Heart (tissue), 3 donors: Measurements from ENCODE around the gene ZKSCAN7.

DNA sequence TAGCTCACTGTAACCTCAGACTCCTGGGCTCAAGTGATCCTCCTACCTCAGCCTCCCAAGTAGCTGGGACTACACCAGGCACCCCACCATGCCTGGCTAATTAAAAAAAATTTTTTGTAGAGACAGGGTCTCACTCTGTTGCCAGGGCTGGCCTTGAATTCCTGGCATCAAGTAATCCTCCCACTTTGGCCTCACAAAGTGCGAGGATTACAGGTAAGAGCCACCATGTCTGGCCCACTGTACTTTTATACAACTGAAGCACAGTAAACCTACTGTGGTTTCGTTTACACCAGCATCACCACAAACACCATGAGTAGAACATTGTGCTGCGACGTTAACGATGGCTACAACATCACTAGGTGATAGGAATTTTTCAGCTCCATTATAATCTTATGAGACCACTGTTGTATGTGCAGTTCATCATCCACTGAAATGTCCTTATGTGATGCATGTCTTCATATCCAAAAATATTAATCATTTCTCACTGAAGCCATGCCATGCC is 11.6 kb downstream of the CTNNB1 start:
- RAMPAGE, long total RNA, 2 experiments = no peak in any of the 2 experiments

DNA sequence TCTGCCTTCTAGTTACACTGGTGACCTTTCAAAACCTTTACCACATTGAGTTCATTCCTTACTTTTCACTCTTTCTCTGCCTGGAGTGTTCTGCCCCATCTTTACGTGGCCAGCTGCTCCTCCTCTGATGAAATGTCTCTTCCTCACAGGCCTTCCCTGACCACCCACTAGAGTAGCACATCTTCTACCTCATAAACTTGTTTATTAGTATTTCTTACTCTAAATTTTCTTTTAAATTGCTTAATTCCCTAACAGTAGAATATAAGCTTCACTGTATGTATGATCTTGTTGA is 17.7 kb downstream of the CTNNB1 start:
- RAMPAGE, long total RNA, 2 experiments = no peak in any of the 2 experiments

DNA sequence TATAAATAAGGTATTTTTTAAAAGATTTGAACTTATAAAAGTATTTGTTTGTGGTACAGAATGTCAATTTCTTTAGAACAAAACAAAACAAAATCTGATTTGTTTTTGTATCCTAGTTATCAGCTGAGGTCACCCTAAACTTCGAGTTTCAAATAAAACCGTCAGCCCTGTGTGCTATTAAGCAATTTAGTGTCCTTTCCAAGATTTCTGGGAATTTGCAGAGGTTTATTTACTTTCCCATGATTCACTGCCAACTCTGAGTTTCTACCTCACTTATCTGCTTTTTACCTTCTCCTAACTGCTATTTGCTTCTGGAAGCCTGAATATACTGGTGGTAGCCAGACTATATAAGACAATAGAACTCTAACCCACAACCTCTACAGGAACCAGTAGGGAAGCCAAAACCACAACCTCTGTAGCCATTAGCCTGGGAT is 273.4 kb downstream of the ULK4 start:
- RAMPAGE, long total RNA, 2 experiments = no peak in any of the 2 experiments

DNA sequence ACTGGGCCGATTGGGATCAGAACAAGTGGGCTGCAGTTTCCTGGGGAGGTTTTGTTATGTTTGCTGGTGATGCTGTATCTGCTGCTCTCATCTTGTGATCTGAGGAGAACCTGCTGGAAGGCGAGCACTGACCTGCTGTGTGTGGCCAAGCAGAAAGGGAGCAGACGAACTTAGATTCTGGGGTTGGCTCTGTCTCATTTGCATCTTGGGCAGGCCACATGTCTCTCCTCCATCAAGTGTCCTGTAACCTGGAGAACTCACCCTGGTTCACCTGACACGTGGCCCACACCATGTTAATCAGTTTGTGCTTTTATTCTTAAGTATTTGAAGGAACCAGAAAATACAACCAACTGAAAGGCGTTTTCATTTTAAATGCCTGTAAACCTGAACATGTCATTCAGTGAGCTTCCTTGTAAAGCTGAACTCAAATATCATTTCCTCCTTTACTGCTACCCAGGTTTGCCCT is 33.6 kb upstream of the TRAK1 start:
- RAMPAGE, long total RNA, 2 experiments = no peak in any of the 2 experiments

GRCh38 chr3:42188338-42188647 is 77.7 kb downstream of the CCK start:
- RAMPAGE, long total RNA, 2 experiments = no peak in any of the 2 experiments

DNA sequence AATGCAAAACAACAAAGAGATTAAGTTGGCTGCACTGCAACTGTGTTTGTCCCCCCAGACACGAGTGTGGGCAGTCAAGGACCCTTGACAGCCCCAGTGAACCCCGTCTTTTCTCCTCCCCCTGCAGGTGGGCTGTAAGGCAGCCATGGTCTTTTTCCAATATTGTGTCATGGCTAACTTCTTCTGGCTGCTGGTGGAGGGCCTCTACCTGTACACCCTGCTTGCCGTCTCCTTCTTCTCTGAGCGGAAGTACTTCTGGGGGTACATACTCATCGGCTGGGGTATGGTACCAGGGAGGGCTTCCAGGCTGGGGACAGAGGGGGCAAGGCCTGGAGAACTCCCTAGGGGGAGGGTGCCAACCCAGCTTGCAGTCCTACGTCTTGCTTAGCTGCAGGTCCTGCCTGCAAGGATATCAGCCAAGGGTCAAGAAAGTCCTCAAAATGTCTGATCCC is 28.2 kb downstream of the VIPR1 start:
- RAMPAGE, long total RNA, 2 experiments = no peak in any of the 2 experiments

DNA sequence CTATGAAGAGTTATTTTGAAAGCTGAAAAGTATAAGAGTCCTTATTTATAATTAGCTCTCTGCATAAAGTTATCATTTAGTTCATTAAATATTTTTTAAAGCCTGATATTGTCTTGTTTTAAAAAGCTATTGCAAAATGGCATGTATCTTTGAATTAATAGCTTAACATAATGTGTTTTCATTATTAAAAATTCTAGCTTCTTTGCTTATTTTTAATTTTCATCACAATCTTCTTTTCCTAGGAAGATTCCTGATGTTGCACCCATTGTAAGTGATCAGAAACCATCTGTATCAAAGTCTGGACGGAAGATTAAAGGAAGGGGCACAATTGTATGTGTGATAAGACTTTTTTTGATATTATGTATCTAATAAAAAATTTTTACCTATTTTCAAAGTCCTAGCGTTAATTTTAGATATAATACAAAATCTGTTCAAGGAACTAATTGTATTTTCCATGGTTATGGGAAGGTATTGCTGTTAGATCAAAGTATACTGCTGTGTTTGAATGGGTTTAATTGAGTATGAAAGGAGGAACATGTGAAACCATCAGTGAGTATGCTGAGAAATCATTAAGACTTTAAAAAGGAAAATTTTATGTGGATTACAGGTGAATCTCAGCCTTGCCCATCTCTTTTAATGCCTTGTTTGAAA is 19.0 kb upstream of the ZBTB47 start:
- RAMPAGE, long total RNA, 2 experiments = no peak in any of the 2 experiments

GRCh38 chr3:42723162-42723708 is 20.6 kb upstream of the HHATL start:
- RAMPAGE, long total RNA, 2 experiments = no peak in any of the 2 experiments

DNA sequence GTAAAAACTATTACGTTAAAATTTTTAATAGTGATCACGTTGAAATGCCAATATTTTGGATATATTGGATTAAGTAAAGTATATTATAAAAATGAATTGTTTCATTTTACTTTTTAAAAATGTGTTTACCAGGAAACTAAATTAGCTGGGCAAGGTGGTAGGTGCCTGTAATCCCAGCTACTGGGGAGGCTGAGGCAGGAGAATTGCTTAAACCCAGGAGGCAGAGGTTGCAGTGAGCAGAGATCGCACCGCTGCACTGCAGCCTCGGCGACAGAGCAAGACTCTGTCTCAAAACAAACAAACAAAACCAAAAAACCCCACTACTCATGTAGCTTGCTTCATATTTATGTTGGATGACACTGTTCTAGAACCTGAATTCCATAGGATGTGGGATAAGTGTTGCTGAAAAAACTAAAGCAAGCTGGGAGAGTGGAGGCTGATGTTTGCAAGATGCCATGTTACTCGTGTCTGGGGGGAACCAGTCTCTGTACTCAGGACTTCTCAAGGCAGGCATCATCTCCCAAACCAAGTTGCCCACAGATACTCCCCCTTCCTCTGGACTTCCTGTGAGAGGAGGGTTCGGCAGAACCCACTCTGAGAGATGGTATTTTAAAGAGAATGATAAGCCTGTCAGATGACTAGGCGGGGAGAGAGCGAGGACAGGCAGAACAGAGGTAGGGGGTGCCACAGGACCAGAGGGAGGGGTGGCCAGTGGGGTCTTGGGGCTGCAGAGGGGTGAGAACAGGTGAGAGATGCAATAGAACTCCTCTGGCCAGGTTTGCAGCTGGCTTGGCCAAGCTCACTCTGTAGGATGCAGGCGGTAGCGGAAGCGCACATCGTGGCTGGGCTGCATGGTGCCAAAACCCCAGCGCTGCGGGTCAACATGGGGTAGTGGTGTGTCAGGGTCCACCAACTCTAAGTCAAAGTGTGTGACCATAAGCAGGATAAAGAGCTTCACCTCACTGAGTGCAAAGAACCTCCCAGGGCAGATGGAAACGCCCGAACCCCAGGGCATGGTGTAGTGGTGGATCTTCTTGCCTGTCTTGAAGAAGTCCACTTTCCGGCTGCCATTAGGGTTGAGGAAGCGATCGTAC is 1.8 kb downstream of the CYP8B1 start:
- RAMPAGE, long total RNA, 2 experiments = no peak in any of the 2 experiments

DNA sequence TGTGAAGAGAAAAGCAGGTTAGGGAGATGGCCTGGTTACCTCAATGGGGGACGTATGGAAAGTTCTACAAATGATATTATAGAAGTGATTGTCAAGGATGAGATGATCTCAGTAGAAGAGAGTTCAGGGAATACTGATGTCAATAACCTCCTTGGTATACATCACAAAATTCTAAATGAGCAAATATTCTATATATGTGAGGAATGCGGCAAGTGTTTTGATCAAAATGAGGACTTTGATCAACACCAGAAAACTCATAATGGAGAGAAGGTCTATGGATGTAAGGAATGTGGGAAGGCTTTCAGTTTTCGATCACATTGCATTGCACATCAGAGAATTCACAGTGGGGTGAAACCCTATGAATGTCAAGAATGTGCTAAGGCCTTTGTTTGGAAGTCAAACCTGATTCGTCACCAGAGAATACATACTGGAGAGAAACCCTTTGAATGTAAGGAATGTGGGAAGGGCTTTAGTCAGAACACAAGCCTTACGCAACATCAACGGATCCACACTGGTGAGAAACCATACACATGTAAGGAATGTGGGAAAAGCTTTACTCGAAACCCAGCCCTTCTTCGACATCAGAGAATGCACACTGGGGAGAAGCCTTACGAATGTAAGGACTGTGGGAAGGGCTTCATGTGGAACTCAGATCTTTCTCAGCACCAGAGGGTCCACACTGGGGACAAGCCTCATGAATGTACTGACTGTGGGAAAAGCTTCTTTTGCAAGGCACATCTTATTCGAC is 8.7 kb downstream of the ZNF662 start:
- RAMPAGE, long total RNA, 2 experiments = no peak in any of the 2 experiments

- RAMPAGE, long total RNA, 2 experiments = no peak in any of the 2 experiments
These were observed 86.6 kb upstream of the POMGNT2 start for GRCh38 chr3:43192381-43192980.

DNA sequence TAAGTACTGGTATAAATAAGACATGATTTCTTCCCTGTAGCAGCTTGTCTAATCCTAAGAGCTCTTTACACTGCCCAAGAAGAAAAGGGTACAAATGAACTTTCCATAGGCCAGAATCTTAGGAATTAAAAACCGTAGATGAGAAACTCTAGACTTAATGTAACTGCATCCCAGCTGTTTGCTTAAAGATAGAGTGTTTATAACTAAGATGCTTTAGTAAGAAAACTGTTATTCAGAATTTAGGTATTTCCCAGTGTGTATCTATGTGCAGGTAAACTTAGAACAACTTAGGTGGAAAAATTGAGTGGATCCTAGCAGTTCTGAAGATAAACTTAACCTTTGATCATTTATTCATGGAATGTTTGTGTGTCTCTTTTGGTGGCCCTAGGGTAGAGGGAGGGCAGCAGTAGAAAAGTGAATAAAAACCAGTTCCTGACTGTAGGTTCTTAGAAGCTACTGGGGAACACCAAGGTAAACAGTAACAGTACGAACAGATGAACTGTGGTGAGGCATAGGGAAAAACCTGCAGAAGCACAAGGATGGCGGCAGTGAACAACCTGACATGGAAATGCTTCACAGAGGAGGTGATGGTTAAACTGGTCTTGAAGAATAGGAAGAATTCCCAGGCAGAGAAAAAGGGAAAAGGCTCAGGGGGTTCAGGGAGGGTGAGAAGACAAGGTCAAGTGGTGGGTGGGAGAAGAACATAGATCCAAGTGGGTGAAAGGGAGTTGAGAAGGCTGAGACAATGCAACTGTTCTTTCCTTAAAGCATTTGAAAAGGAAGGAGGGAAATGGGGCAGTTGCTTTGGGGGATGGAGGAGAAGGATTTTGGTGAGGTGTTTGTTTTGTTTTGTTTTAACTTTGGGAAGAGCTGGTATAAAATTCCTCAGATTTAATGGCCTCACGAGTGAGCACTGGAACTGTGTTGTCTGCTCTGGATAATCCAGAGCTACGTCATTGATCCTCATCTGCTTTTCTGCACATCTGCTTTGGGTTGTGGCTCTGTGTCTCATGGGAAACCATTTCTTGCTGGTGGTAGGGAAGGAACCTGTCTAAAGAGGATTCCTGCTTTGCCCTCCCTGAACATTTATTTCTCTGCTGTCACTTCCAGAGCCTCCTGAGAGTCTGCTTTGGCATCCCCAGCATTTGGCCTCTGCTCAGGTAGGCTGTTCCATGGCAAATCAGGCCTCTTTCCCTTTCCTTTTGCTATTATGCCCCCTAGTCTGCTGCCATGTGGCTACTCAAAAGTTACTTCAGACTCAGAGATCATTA is 2.7 kb downstream of the SNRK start:
- RAMPAGE, long total RNA, 2 experiments = no peak in any of the 2 experiments

DNA sequence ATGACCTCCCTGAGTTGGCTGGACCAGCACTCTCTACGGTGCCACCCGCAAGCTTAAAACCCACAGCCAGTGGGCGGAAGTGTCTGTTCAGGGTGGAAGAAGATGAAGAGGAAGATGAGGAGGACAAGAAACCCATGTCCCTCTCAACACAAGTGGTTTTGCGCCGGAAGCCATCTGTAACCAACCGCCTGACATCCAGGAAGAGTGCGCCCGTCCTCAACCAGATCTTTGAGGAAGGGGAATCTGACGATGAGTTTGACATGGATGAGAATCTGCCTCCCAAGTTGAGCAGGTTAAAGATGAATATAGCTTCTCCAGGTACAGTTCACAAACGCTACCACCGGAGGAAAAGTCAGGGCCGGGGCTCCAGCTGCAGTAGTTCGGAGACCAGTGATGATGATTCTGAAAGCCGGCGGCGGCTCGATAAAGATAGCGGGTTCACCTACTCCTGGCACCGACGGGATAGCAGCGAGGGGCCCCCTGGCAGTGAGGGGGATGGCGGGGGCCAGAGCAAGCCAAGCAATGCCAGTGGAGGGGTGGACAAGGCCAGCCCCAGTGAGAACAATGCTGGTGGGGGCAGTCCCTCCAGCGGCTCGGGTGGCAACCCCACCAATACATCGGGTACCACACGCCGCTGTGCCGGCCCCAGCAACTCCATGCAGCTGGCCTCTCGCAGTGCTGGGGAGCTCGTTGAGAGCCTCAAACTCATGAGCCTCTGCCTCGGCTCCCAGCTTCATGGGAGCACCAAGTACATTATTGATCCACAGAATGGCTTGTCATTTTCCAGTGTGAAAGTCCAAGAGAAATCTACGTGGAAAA is 61.4 kb downstream of the SNRK start:
- RAMPAGE, long total RNA, 2 experiments = no peak in any of the 2 experiments

GRCh38 chr3:43405917-43406417 is 119.6 kb downstream of the SNRK start:
- RAMPAGE, long total RNA, 2 experiments = no peak in any of the 2 experiments

DNA sequence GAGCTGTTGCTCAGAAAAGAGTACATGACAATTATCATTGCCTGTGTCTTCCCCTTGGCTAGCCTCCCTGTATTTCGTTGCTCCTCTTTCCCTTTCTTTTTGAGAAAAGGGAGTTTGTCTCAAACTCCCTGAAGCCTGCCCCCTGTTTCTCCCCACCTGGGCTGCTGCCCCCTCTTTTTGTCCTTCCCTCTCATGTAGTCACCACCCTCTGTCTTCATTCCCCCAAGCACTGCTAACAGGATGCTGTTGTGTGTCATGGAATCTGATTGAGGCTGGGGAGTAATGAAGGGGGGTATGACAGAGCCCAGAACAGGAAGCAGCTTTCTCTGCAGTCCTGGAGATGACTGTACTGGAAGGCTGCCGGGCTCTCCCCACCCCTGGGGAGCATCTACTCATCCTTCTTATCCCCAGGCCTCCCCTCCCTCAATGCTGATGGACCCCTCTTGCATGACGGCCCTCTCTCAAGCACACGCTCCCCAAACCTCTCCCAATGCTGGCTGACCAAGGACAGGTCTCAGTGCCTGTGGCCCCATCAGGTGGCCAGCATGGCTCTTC is 181.6 kb downstream of the ABHD5 start:
- RAMPAGE, long total RNA, 2 experiments = no peak in any of the 2 experiments

- RAMPAGE, long total RNA, 2 experiments = no peak in any of the 2 experiments
These were observed 10.2 kb downstream of the TCAIM start for GRCh38 chr3:44348627-44349221.

DNA sequence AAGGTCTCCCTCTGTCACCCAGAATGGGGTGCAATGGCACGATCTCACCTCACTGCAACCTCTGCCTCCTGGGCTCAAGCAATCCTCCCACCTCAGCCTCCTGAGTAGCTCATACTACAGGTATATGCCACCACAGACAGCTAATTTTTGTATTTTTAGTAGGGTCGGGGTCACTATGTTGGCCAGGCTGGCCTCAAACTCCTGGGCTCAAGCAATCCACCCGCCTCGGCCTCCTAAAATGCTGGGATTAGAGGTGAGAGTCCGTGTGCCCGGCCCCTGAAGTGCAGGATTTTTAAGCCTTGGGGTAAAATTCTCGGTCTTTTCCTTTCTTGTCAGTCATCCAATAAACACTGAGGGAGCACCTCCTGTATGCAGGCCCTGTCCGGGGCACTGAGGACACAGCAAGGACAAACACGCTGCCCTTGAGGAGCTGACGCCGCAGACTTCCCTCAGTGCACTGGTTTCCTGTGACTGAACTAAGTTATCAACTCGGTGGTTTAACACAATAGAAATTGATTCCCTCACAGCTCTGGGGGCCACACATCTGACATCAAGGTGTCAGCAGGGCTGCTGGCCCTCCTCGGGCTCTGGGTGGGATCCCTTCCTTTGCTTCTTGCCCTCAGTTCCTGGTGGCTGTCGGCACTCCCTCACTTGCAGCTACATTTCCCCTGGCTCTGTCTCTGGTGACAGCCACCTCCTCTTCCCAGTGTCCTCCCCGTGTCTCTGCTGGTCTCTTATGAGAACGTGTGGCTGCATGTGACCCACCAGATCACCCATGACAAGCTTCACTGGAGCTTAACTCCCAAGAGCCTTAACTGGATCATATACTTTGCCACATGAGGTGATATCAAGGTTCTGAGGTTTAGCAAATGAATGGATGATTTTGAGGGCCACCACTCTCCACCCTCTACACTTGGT is 65.1 kb downstream of the ZNF445 start:
- RAMPAGE, long total RNA, 2 experiments = no peak in any of the 2 experiments

DNA sequence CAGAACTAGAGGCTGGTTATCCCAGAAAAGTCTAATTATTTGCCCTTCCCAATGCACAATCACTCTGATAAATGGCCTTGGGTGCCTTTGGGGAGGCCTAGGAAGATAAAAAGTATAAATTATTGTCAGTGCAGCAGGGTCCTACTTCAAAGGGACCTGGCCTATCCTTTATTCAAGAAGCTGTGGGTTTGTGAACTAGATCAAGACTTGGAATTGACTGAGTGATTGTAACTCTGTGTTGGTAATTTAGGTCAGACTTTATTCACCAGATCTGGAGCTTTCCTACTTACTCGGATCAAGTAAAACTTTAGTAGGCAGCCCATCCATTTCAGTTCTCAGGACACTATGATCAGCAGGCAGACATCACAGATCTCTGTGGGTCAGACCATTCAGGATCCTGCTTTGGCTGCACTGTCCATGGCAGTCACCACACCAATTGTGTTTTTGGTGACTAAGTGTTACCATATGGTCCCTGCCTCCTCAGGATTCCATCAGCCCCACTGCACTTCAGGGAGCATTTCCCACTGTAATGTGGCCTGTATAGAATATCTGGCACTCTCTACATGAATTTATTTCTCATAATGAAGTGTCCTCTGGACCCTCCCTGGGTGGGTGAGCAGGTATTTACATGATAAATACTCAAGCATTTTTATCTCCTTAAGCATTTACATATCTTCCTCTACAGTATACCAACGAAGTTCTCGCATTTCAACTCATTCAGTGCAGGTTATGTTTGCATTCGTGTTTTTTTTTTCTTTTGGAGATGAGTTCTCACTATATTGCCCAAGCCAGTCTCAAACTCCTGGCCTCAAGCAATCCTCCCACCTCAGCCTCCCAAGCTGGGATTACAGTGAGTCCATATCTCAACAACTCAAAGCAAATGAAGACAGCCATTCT is 41.3 kb downstream of the ZNF445 start:
- RAMPAGE, long total RNA, 2 experiments = no peak in any of the 2 experiments

DNA sequence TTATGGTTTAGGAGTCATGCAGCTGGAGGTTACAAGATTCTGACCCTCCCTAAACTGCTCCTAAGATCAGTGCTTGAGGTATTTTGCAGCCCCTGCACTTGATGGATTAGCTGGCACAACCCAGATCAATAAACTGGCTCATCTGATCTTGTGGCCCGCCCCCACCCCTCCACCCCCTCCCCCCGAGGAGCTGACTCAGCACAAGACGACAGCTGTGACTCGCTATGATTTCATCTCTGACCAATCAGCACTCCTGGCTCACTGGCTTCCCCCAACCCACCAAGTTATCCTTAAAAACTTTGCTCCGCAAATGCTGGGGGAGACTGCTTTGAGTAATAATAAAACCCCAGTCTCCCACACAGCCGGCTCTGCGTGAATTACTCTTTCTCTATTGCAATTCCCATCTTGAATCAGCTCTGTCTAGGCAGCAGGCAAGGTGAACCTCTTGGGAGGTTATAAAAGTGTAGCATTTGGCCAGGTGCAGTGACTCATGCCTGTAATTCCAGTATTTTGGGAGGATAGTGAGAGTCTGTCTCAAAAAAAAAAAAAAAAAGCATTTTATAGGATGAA is 8.9 kb downstream of the ZNF445 start:
- RAMPAGE, long total RNA, 2 experiments = no peak in any of the 2 experiments

GRCh38 chr3:44554724-44555692 is at the start of gene ZKSCAN7:
ZKSCAN7 (plus strand) TSS chr3:44555193.
- RAMPAGE, long total RNA, 2 experiments = start-site peak on the plus strand in 1 of 2 experiments, at chr3:44555181-44555247 at its widest, 99 reads per replicate